Metanephros (tissue), 2 donors: Measurements from ENCODE around the gene MAST2.

- RAMPAGE, long total RNA: no peak
These were observed at the start of gene MAST2 for GRCh38 chr1:45803271-45803757. Gene MAST2 (plus strand): TSS chr1:45803612.

DNA sequence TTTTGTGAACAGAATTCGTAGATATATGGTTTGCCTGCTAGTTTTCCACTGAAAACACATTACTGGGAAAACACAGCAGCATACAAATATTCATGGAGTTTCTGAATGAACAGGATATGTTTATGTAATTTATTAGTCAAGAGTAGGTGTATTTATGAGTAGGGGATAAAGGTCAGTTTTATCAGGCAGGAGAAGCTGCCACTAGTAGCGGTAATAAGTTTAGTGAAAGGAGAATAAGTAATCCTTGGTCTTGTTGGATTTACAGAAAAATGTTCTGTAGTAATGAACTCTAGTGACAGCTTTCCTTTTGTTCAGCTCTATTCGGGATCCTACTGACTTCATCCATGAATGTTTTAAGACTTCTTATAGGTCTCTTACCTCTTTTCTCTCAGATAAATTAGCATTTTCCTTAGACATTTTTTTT lies 1.2 kb downstream of the MAST2 start:
- RAMPAGE, long total RNA: no peak

- RAMPAGE, long total RNA: no peak
These were observed 19.2 kb downstream of the MAST2 start for GRCh38 chr1:45822542-45823011.

DNA sequence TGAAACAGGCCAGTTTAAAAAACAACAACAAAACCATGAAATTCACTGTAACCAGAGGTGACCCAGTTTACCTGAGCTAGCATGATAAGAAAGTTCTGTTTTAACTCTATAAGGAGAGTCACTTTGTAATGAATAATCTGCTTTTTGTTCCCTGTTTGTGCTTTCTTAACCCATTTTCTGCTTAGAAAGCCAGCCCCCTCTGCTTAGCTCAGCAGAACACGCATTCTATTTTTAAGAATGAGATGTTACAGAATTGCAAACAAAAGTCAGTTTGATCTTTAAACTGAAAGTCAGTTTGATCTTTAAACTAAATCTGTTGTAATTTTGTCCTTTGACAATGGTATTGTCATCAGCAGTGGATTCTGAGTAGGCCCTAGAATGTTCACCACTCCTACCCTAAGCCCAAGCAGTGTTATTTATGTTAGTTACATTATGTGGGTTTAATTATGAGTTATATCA lies 68.0 kb downstream of the MAST2 start:
- RAMPAGE, long total RNA: no peak

- RAMPAGE, long total RNA: no peak
These were observed 162.7 kb downstream of the PIK3R3 start for GRCh38 chr1:45969525-45970366.

DNA sequence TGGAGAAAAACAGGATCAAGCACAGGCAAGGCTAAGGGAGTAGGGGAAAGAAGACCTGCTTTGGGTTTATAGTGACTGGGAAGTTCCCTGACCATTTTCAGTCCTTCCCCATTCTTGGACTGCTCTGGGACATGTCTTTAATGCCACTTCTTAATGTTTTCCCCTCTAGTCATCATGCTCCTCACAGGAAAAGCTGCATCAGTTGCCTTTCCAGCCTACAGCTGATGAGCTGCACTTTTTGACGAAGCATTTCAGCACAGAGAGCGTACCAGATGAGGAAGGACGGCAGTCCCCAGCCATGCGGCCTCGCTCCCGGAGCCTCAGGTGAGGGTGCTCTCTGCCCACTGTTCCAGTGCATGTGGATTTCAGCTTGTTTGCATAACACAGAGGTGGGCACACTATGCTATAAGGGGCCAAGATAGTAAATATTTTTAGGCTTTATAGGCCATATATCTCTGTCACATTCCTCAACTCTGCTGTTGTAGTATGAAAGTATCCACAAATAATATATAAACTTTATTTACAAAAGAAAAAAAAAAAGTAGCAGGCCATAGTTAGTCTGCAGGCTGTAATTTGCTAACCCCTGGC lies 126.3 kb downstream of the PIK3R3 start:
- RAMPAGE, long total RNA: no peak

DNA sequence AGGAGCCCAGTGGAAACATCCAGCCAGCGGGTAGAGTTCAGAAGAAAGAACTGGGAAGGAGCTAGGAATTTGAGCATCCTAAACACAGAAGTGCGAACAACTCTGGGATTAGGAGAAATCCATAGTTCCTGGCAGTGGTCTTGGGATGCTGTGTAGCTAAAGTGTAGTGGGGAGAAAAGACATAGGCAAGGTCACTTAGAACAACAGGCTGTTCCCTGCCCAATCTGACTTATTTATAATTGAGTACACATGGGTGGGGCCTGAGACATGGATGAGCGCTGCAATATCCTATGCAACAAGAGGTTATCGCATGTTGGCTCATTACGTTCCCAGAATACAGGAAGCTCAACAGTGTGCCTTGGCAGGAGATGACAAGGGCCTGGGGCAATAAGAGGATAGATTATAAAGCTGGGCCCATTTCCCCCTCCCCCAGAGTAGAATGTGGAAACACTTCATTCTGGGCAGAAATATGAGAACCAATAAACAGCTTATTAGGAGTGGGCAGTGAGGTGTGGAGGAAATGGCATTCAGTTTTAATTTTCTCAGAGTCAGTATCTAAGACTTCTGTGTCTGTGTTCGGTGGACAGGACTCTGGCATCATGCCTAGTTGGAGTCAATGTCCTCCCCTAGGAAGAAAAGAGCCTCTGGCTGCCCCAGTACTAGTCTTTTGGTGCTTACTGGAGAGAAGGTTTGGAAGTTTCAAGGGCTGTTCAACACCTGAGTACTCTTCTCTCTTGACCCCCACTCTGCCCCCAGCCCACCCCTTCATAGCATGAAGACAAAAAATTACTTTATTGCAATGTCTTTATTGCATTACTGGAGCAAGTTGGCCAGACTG lies 92.9 kb downstream of the PIK3R3 start:
- RAMPAGE, long total RNA: no peak

GRCh38 chr1:46166932-46167865 lies 7.7 kb upstream of the TSPAN1 start:
- RAMPAGE, long total RNA: no peak

DNA sequence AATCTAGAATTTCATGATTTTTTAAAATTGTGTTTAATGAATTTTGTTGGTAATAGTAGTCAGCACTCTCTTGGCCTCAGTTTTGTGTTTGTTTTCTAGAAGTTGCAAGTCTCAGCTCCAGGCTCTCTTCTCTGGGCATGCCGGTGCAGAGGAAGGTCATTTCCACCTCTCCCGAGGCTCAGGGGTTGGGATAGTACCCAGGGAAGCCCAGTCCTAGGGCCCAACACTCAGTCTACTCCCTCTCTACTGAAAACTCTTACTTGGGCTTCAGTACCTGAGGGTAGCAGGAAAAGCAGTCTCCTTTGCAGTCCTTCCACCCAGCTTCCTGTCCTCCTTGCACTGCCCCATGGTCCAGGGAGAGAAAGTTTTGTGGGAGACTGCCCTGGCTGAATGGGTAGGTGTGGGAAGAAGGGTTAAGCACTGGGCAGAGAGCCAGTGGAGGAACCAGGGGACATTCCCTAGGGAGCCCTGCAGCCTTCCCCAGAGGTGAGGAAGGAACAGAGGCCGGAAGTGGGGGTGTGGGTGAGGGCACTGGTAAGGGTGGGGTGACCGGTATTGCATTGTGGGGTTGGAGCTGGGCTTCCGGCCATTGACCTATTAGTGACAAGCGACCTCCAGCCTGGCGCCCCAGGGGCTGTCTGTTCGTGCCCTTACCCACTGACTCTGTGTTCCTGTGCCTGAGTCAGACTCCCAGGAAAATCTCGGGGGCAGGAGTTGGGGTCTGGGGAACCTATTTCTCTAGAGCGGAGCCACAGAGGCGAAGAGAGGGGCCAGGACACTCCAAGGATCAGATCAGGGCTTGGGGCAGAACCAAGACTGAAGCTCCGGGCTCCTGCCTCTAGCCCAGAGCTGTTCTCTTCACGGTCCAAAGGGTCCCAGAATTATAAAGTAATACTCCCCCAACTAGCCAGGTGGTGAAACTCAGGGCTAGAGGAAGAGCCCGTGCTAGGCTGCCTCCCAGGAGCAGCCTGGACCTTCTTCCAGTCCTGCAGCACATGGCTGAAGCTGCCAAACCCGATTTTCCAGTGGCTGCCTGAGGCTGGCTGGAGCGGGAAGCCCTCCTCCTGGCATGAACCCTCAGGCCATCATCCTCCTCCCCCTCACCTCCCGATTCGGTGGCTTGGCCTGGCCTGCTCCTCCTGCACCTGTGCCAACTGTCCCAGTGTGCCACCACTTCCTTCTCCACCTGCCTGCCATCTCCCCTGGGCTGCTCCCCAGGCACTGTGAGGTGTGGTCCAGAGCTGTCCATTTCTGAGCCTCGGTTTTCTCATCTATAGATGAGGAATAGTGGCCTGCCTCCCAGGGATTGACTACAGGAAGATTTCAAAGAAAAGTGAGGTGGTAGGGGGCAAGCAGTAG lies 3.4 kb upstream of the TSPAN1 start:
- RAMPAGE, long total RNA: no peak

DNA sequence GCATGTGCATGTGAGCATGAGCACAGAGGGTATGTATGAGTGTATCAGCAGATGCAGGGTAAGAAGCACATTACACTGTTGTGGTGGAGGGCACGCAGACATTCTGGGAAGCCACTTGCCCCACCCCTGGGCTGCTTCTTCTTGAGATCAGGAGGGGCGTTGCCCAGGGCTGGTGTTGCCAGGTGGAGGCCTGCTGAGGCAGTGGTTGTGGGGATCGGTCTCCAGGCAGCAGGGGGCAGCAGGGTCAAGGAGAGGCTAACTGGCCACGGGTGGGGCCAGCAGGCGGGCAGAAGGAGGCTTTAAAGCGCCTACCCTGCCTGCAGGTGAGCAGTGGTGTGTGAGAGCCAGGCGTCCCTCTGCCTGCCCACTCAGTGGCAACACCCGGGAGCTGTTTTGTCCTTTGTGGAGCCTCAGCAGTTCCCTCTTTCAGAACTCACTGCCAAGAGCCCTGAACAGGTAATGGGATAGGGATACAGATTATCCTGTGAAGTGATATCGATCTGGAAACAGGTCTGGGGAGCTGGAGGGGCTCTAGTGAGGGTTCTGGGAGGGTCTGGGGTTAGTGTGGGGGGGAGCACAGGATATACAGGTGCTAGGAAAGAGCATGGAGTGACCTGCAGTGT lies 4.0 kb upstream of the P3R3URF start:
- RAMPAGE, long total RNA: no peak

GRCh38 chr1:46184631-46185587 lies 8.6 kb upstream of the P3R3URF start:
- RAMPAGE, long total RNA: no peak

DNA sequence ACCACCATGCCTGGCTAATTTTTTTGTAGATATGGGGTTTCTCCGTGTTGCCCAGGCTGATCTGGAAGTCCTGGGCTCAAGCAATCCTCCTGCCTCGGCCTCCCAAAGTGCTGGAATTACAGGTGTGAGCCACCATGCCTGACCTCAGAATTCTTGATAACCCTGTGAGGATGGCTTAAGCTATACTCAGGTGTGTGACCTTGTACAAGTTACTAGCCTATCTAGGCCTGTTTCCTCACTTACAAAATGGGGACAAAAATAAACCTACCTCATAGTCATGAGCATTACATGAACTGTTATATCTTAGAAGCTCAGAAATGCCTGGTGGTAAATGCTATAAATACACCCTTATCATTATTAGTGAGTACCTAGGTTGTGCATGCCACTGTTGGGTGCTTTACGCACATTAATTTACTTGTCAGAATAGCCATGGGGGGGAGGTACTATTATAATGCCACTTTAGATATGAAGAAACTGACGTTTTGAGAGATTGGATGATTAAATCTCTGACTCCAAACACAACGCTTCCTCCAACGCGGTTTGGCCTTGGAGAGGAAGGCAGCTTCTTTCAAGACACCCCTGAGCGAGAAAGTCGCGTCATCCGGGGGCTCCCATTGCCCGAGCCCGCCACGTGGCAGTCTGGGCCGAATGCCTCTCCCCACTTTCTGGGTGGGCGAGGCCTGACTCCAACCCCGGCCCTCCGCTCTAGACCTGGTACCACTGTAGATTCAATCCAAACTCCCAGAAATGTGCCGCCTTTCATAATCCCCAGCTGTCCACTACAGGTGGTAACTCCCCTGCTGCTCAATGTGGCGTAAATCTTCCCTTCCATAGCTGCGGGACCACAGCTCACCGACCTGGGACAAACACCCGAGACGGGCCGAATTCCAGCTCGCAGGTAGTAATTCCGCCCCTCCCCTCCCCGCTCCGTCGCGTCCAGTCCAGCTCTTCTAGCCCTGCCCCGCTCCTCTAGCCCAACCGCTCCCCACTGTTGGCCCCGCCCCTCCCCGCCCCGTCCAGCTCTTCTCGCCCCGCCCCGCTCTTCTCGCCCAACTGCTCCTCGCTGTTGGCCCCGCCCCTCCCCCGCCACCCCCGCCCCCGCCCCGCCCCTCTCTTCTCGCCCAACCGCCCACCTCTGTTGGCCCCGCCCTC lies 780 bp upstream of the RAD54L start:
- RAMPAGE, long total RNA: no peak

DNA sequence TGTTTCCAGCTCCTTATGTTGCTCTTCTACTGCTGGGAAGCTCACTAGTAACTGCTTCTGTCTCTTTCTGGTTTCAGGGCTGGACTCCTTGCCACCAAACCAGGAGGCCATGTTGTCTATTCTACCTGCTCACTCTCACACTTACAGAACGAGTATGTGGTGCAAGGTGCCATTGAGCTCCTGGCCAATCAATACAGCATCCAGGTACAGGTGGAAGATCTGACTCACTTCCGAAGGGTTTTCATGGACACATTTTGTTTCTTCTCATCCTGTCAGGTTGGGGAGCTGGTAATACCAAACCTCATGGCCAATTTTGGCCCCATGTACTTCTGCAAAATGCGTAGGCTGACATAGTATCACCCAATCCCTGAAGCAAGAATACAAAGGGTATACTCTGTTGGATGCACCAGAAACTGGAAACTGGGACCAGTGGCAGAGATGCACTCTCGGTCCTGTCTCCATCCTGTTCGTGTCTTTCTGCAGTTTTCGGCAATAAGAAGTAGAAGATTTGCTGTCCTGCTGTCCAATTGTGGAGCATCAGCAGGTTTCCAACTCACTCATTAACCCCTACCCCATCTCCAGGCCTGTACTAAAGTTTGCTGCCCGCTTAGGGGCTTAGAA lies 21.0 kb downstream of the NSUN4 start:
- RAMPAGE, long total RNA: no peak

DNA sequence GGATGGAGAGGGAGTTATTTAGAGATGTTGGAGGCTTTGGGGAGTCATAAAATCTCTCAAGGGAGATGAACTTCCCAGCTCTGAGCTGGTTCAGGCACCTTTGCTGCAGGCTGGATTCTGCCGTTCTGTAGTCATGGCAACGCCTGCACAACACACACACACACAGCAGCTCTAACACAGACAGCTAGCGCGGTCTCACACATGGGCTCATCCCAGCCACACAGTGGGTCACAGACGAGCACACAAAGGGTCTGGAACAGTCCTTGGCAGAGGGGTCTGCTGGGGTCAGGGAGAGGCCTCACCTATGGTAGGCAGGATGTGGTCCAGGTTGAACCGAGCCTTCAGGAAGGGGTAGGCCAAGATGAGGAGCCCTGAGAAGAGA lies 1.8 kb downstream of the KNCN start:
- RAMPAGE, long total RNA: no peak

DNA sequence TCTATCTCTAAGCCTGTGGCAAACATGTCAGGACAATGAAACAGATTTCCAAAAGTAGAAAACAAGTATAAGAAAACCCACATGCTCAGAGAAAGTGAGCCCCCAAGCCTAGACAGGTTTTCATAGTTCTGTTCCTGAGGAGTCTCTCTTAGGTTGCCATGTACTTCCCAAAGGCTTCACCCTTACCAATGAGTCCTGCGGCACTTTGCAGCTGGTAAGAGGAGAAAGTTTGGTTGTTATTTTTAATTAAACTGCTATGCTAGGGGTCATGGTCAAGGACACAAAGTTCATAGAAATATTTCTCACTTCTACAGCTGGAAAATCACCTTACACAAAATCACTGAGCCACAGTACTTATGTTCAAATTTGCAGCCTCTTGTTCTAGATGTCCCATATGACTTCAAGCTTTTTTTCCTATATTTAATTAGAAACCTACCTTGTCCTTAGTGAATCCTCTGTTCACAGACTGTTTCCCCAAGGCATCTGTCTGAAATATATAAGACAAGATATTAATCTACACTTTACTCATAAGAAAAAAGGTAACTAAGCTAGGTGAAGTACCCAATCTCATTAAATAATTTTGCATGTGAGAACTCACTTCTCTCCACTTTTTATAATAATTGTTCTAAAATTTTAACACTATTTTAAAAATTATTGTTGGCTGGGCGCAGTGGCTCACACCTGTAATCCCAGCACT lies 9.8 kb downstream of the ATPAF1 start:
- RAMPAGE, long total RNA: no peak

DNA sequence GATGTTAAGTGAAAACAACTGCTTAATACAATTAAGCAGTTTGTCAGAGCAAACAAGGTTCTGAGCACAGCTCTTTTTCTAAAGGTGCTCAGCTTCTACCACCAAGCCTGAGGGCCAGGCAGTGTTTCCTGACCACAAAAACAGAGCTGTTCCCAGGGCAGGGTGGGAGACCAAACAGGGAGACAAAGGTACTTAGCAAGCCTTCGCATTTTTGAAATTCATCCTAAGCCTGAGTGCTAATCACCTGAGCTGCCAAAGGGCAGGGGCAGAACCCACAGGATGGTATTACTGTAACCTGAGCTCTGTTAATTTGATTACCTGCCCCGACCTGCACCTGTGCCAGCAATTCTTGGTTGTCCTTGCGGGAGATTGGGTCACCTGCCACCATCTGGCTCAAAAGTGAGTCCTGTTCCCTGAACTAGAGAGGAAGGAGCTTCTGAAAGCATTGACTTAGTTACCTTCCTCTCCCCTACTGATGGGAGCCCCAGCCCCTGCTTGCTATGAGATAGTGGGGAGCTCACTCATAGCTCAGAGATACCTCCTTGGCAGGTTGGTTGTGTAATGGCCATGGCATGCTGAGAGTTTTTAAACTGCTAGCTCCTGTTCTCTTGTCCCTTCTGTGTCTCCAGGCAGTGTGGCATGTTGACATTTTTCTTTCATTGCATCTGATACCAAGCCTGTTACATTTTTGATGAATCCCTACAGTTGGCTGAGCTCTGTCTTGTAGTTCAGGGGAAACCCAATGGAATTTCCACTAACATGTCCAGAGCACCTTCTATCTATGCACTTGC lies 38.8 kb upstream of the EFCAB14 start:
- RAMPAGE, long total RNA: no peak

DNA sequence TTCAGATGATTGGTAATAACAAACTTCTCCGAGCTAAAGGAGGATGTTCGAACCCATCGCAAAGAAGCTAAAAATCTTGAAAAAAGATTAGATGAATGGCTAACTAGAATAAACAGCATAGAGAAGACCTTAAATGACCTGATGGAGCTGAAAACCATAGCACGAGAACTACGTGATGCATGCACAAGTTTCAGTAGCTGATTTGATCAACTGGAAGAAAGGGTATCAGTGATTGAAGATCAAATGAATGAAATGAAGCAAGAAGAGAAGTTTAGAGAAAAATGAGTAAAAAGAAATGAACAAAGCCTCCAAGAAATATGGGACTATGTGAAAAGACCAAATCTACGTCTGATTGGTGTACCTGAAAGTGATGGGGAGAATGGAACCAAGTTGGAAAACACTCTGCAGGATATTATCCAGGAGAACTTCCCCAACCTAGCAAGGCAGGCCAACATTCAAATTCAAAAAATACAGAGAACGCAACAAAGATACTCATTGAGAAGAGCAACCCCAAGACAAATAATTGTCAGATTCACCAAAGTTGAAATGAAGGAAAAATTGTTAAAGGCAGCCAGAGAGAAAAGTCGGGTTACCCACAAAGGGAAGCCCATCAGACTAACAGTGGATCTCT lies 48.6 kb downstream of the CYP4B1 start:
- RAMPAGE, long total RNA: no peak

DNA sequence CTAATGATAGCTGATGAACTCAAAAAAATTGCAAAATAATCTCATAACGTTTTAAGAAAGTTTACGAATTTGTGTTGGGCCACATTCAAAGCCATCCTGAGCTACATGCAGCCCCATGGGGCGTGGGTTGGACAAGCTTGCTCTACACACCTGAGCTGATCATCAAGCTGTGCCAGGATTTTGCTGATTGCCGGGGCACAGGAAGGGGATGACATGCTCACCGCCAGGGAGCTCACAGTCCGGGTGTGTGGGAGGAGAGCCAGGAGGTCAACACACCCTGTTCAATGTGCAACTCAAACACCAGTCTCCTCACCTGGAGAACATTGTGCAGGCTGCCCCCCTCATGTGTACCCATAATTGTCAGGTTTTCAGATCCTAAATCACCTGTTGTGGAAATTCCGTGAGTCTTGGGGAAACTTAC lies 1.0 kb downstream of the CYP4A11 start:
- RAMPAGE, long total RNA: no peak

GRCh38 chr1:46962345-46962777 lies 21.1 kb upstream of the CYP4A11 start:
- RAMPAGE, long total RNA: no peak

DNA sequence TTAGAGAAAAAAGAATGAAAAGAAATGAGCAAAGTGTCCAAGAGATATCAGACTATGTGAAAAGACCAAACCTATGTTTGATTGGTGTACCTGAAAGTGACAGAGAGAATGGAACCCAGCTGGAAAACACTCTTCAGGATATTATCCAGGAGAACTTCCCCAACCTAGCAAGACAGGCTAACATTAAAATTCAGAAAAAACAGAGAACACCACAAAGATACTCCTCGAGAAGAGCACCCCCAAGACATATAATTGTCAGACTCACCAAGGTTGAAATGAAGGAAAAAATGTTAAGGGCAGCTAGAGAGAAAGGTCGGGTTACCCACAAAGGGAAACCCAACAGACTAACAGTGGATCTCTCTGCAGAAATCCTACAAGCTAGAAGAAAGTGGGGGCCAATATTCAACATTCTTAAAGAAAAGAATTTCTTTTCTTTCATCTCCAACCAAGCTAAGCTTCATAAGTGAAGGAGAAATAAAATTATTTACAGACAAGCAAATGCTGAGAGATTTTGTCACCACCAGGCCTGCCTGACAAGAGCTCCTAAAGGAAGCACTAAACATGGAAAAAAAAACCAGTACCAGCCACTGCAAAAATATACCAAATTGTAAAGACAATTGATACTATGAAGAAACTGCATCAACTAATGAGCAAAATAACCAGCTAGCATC lies 37.0 kb upstream of the CYP4X1 start:
- RAMPAGE, long total RNA: no peak